H1 (cell line): ENCODE measurements around the gene SLC22A31.

GRCh38 chr16:88500319-88500886, 47.3 kb downstream of the ZFPM1 start:
- RRBS: no CpG with 5 or more reads among the region's 19 CpGs
CAGE:
- cytosol, long polyA plus RNA: no peak
- long polyA plus RNA: no peak
- nucleus, long polyA plus RNA: no peak

GRCh38 chr16:88536722-88537270, 33.4 kb upstream of the ZC3H18 start:
- RRBS: no CpG with 5 or more reads among the region's 14 CpGs
CAGE:
- cytosol, long polyA plus RNA: no peak
- long polyA plus RNA: no peak
- nucleus, long polyA plus RNA: no peak

- RRBS: no CpG with 5 or more reads among the region's 6 CpGs
CAGE:
- cytosol, long polyA plus RNA: no peak
- long polyA plus RNA: no peak
- nucleus, long polyA plus RNA: no peak
These were observed 21.7 kb downstream of the ZC3H18 start for GRCh38 chr16:88591965-88592256.

GRCh38 chr16:88596515-88596932, 26.3 kb downstream of the ZC3H18 start:
- RRBS: no CpG with 5 or more reads among the region's 2 CpGs
CAGE:
- cytosol, long polyA plus RNA: no peak
- long polyA plus RNA: no peak
- nucleus, long polyA plus RNA: no peak

DNA sequence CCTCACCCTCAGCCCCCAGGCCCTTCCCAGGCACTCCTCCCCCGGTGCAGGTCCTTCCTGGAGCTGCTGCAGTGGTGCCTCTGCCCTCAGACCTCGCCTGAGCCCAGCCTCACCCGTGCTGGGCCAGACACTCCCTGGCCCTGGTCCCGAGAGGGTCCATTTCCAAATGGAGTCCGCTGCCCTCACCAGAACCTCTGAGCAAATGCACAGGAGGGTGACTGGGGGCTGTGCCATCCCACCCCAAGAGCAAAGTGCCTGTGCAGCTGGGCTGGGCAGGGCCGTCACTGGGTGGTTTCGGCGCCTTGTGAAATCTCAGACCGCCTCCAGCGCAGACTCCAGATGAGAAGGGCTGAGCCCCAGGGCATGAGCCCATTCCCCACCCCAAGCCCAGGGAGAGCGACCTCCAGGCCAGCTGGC, 705 bp downstream of the CYBA start:
- RRBS: no CpG with 5 or more reads among the region's 11 CpGs
CAGE:
- cytosol, long polyA plus RNA: no peak
- long polyA plus RNA: no peak
- nucleus, long polyA plus RNA: no peak

GRCh38 chr16:88700804-88701481, 5.3 kb downstream of the RNF166 start:
- RRBS: 88% methylated on average over 17 of the region's 35 CpGs
CAGE:
- cytosol, long polyA plus RNA: no peak
- long polyA plus RNA: no peak
- nucleus, long polyA plus RNA: no peak

- RRBS: 22% methylated on average over 3 of the region's 39 CpGs
CAGE:
- cytosol, long polyA plus RNA: no peak
- long polyA plus RNA: no peak
- nucleus, long polyA plus RNA: no peak
These were observed 15.3 kb downstream of the PIEZO1 start for GRCh38 chr16:88769380-88770391.

DNA sequence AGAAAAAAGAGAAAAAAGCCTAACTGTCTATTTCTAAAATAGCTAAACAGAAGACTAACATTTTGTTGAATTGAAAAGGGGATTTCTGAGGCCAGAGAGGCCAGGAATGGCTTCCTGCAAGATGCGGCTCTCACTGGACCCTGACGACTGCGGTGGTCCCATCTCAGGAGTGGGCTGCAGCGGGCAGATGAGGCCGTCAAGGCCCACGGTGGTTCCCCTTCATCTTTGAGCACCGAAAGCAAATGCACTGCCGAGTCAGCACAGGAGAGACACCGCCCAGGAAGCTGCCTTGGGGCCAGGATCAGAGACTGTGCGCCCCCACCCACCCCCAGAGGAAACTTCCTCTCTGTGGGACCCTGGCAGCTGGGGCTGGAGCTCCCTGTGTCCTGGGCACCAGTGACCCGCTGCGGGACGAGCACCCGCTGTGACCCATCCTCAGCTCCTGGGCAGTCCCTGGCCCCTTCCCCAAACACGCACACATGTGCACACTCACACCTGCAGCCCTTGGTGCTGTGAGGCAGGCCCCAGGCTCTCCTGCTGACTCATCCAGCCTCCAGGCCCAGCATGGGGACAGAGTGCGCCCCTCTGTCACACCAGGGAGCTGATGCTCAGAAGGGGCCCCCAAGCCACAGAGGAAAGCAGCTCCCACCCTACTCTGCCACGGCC, 3.9 kb downstream of the PIEZO1 start:
- RRBS: no CpG with 5 or more reads among the region's 17 CpGs
CAGE:
- cytosol, long polyA plus RNA: no peak
- long polyA plus RNA: no peak
- nucleus, long polyA plus RNA: no peak

DNA sequence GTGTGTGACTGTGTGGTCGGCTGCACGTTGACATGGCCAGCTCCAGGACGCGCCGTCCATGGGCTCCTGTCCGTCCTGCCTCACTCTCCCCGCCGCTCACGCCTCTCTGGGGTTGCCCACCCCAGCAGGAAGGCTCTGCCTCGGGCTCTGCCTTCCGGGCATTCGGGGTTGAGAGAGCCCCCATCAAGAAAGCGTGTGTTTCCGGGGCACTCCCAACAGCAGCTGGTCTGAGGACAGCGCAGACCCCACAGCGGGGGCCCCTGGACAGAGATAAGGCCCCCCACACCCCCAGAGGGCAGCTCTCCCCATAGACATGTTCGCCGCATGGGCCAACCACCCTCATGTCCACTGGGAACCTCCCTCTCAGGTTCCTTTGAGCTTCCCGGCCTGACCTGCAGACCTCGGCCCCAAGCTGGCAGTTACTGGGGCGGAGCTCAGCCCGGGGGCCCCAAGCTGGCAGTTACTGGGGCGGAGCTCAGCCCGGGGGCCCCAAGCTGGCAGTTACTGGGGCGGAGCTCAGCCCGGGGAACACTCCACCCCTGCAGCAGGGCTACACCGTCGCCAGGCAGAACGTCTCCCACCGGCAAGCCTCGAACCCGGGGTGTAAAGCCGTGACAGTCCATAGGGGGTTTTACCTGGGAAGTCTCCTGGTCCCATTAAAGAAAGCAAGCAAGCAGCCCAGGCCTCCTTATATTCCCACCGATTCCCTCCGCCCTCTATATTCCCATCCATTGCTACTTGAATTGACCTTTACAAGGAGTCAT, 8.5 kb upstream of the PIEZO1 start:
- RRBS: 38% methylated on average over 7 of the region's 35 CpGs
CAGE:
- cytosol, long polyA plus RNA: no peak
- long polyA plus RNA: no peak
- nucleus, long polyA plus RNA: no peak

DNA sequence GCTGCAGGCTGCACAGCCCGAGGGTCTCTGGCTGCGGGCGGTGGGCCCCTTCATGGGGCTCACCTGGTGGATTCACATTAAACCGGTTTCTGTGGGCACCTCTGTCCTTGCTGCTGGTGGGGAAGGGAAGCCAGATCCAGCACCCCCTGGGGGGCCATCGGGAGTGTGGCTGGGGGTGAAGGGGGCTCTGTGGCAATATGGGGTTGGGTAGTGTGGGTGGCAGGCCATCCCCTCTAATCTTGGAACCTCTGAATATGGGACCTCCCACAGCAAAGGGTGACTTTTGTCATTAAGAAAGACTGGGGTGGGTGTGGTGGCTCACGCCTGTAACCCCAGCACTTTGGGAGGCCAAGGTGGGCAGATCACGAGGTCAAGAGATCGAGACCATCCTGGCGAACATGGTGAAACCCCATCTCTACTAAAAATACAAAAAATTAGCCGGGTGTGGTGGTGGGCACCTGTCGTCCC, 3.3 kb downstream of the APRT start:
- RRBS: no CpG with 5 or more reads among the region's 11 CpGs
CAGE:
- cytosol, long polyA plus RNA: no peak
- long polyA plus RNA: no peak
- nucleus, long polyA plus RNA: no peak

- RRBS: no CpG with 5 or more reads among the region's 11 CpGs
CAGE:
- cytosol, long polyA plus RNA: no peak
- long polyA plus RNA: no peak
- nucleus, long polyA plus RNA: no peak
These were observed 815 bp upstream of the APRT start for GRCh38 chr16:88812600-88812885.

DNA sequence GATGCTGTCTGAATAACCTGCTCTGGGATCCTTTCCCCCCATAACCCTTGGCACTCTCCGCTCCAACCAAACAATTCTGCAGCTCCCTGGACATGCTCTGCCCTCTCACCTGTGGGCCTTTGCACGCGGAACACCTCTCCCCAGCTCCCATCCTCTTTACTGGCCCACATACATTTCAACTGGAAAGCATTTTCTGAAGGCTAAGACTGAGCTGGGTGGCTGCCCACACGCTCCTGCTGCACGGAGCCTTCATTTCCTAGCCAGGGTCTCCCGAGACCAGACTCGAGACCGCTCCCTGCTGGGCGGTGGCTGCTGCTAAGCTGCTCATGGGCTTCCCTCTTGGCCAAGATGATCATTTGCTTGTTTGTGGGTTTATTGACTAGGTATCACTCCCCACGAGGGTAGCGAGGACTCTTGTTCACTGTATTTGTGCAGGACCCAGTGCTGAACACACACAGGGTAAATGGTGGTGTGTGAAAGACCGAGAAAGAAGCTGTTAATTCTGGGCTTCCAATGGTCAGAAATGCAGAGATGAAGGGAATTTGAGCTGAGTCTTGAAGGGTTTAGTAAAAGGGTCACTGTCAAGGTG, 805 bp downstream of the TRAPPC2L start:
- RRBS: no CpG with 5 or more reads among the region's 12 CpGs
CAGE:
- cytosol, long polyA plus RNA: no peak
- long polyA plus RNA: no peak
- nucleus, long polyA plus RNA: no peak

GRCh38 chr16:88960138-88961408, 16.4 kb downstream of the CBFA2T3 start:
- RRBS: no CpG with 5 or more reads among the region's 25 CpGs
CAGE:
- cytosol, long polyA plus RNA: no peak
- long polyA plus RNA: no peak
- nucleus, long polyA plus RNA: no peak

GRCh38 chr16:88999799-89000121, 22.8 kb upstream of the CBFA2T3 start:
- RRBS: no CpG with 5 or more reads among the region's 19 CpGs
CAGE:
- cytosol, long polyA plus RNA: no peak
- long polyA plus RNA: no peak
- nucleus, long polyA plus RNA: no peak

- RRBS: no CpG with 5 or more reads among the region's 33 CpGs
CAGE:
- cytosol, long polyA plus RNA: no peak
- long polyA plus RNA: no peak
- nucleus, long polyA plus RNA: no peak
These were observed 8.6 kb downstream of the ACSF3 start for GRCh38 chr16:89102040-89102879.

- RRBS: no CpG with 5 or more reads among the region's 17 CpGs
CAGE:
- cytosol, long polyA plus RNA: no peak
- long polyA plus RNA: no peak
- nucleus, long polyA plus RNA: no peak
These were observed 24.8 kb downstream of the ACSF3 start for GRCh38 chr16:89118307-89118967.

GRCh38 chr16:89192042-89192812, 8.1 kb downstream of the SLC22A31 start:
- RRBS: 4% methylated on average over 10 of the region's 65 CpGs
CAGE:
- cytosol, long polyA plus RNA: no peak
- long polyA plus RNA: no peak
- nucleus, long polyA plus RNA: no peak

- RRBS: 36% methylated on average over 6 of the region's 25 CpGs
CAGE:
- cytosol, long polyA plus RNA: no peak
- long polyA plus RNA: no peak
- nucleus, long polyA plus RNA: no peak
These were observed at the start of gene SLC22A31 for GRCh38 chr16:89199814-89200587. Gene SLC22A31 (minus strand): TSS chr16:89200537.

GRCh38 chr16:89246736-89247558, 29.4 kb downstream of the ZNF778 start:
- RRBS: 5% methylated on average over 17 of the region's 67 CpGs
CAGE:
- cytosol, long polyA plus RNA: no peak
- long polyA plus RNA: no peak
- nucleus, long polyA plus RNA: no peak

DNA sequence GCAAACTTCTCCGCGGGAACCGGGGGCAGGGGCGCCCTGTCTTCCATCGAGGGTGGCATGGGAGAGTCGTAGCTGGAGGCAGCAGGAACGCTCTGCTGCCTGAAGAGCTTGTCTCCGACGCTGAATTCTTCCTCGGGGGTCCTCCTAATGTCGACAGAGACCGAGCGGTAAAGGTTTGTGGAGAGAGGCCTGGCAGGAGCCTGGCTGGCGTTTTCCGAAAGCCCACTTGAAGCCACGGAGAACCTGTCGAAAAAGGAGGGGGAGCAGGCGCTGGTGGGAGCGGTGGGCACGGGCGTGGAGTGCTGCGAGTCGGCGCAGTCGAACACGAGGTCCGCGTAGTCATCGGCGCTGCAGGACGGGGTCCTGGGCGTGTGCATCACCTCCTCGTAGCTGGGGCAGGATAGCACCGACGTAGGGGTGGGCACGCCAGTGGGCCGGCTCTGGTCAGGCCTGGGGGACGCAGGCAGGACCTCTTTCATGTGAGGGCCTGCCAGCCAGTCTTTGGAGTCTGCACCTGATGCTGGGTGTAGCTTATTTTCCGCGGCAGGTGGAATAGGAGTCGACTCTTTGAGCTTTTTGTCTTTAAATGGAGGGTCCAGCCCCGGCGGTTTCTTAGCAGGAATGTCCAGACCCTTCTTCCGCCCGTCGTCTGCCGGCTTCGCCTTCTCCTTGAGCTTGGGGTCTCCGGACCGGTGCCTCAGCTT, 63.7 kb downstream of the ZNF778 start:
- RRBS: 91% methylated on average over 6 of the region's 50 CpGs
CAGE:
- cytosol, long polyA plus RNA: no peak
- long polyA plus RNA: no peak
- nucleus, long polyA plus RNA: no peak